ENCODE data around the gene RBFOX2.

DNA sequence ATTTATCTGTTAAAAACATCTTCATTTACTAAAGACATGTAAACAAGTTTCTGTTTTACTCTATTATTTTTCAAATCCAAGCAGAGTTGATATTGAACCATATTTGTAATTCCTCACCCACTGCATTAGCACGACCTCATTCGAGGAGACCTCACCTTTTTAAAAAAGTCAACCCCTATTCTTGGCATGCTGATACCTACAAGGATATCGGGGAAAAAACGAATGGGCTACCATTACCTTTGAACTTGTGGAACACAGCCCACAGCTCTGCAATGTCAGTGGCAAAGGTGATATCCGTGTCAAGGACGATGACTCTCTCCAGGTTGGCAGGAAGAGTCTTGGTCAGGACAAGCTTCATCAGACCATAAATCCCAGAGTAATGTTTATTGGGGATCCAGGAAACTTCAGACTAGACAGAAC, 355.7 kb downstream of the LARGE1 start:
- PRO-cap, result no peak

DNA sequence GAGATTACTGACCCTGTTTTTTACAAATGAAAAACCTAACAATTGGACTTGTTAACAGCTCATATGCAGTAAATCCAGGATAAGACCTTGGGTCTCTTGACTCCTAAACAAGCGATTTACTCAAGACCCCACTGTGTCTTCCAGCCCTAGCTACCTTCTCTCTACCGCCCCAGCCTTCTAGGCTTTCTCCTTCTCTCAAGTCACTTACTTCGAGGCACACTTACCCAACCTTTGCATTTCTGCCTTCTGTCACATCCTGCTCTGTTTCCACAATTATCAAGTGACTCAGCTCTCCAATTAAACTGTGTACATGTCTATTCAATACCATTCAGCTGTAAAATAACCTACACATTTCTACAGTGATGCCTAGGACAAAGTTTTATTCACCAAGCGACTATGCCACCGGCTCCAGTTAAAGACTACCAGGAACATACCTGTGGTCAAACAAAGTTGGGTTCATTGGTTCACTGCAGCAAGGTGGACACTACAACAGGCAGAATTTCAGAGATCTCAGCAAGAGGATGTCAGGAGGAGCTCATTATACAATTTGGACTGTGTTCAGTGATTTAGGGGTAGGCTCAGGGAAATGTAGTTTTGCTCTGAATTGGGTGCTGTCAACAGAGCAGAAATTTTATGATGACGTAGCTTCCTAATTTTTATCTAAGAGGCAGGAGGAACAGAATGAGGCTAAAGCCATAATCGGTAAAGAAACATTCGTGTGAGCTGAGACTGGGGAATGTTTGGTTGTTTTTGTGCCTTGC, 68.9 kb downstream of the LARGE1 start:
- PRO-cap, result no peak

DNA sequence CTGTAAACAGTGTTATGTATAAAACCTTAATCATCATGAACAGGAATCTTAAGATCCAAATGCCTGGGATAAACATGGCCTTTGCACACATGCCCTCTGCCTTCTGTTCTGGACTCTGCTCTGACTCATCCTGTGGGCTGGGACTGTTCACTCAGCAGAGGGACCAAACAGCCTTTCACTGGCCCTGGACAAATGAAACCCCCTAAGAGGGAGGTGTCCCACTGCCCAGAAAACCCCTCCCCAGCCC, 53.1 kb downstream of the LARGE1 start:
- PRO-cap, result no peak

- PRO-cap, result no peak
Observed at GRCh38 chr22:33883460-33884684, 36.4 kb downstream of the LARGE1 start.

DNA sequence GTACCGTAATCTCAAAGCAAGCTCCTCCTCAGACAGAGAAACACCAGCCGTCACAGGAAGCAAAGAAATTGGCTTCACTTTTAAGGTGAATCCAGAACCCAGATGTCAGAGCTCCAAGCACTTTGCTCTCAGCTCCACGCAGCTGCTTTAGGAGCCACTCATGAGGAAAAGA, 11.6 kb downstream of the LARGE1 start:
- PRO-cap, result no peak

- PRO-cap, result no peak
Observed at GRCh38 chr22:33908974-33909188, 11.4 kb downstream of the LARGE1 start.

GRCh38 chr22:33910354-33910956, 9.8 kb downstream of the LARGE1 start:
- PRO-cap, result no peak

- PRO-cap, result bidirectional peak, plus-strand start at chr22:33921248, minus-strand start at chr22:33921017
Observed at GRCh38 chr22:33920960-33921127, 568 bp upstream of the LARGE1 start.

GRCh38 chr22:34775577-34775895, 290.4 kb upstream of the ISX start:
- PRO-cap, result unidirectional peak, minus-strand start at chr22:34775643

- PRO-cap, result bidirectional peak, plus-strand start at chr22:35134929, minus-strand start at chr22:35134705
Observed at GRCh38 chr22:35134613-35135164, 68.7 kb downstream of the ISX start.

DNA sequence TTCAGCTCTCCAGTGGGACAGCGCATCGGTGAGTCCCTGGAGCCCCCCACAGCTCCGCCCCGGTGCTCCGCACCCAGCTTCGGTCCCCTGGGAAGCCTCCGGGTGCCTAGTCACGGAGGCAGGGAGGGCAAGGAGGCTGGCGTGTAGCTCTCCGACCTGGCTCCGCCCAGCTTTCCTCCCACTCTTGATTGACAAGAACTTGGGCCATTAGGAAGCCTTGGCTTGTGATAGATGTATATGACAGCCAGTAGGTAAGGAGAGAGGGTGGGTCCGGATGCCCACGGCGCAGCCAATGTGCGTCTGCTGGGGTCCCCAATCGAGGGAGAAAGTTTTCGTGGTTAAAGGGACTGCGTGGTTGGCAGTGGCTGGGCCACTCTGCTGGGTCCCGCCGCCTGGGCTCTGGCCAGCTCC, 264 bp downstream of the TOM1 start:
- PRO-cap, result bidirectional peak, plus-strand start at position 341 of the sequence, minus-strand start at position 174 of the sequence

- PRO-cap, result no peak
Observed at GRCh38 chr22:35316351-35316838, 16.7 kb downstream of the TOM1 start.

- PRO-cap, result no peak
Observed at GRCh38 chr22:35342151-35342466, 38.8 kb upstream of the HMOX1 start.

DNA sequence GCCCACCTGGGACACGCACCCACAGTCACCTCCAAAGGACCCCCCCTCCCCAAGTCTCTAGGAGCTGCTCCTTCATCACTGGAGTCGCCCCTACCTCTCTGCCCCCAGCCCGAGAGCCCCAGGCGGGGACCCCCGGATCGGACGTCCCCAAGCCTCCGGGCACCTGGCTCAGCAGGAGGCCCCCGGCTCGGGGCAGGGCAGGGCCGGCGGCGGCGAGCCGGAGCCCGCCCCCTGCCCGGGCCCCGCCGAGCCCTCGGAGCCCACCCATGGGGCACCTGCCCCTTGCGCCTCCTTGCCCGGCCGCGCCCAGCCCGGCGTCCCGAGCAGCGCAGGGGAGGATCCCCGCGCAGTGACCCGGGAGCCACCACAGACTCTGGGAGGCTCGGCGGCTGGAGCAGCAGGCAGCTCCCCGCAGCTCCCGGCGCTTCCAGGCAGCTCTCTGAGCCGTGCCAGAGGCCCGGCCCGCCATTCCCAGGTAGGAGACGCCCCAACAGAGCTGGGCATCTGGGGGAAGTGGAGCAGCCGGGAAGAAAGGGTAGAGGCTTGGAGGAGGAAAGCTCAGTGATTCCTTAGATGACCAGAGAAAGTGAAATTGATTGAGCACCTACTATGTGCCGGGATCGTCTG, 508 bp downstream of the RASD2 start:
- PRO-cap, result no peak

DNA sequence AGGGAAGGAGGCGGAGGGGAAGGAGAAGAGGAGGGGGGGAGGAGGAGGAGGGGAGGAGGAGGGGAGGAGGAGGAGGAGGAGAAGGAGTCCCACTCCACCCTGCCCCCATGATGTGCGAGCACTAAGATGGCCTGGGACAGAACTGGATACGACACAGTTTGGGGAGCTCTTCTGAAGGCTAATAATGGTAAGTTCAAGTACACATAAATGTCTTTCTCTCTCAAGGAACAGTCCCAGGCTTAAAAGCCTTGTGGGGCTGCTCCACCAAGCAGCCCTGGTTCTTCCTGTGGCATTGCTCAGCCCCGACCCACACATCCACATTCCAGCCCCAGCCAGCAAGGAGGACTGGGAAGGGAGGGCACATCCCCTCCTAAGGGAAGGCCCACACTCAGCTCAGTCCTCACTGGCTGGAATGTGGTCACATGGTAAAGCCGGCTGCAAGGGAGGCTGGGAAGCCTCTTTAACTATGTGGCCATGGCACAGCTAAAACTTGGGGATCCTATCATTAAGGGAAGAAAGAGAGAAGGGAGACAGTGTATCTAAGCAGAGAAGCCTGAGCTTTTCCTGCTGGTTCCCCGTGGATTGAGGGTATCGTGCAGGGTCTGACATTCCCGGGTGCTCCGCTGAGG, 13.3 kb upstream of the MB start:
- PRO-cap, result no peak

GRCh38 chr22:35638360-35639124, 9.7 kb upstream of the APOL6 start:
- PRO-cap, result bidirectional peak, plus-strand start at chr22:35638719, minus-strand start at chr22:35638552

- PRO-cap, result no peak
Observed at GRCh38 chr22:35766719-35767369, 49.2 kb downstream of the APOL5 start.

DNA sequence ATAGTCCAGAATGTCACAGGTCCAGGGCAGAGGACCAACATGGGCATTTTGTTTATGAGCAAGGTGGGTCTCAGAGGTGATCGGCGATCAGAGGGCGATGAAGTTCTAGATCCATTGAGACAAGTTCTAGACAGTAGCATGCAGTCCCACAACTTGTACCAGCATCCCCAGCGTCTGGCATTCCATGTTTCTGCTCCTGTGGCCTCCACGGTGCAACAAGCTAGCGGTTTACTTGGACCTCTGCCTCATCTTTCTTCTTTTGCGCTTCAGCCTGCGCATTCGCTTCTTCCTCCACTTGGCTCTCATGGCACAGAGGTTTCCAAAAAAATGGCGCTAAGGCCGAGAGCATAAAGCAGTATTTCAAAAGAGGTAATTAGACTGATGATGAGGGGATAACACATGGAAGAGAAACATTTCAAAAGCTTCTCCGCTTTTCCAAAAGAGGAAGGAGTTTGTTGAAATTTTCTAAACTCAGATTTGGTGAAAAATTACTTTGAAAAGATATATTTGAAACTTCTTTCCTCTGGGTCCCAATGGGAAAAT, 120.8 kb downstream of the APOL5 start:
- PRO-cap, result no peak

DNA sequence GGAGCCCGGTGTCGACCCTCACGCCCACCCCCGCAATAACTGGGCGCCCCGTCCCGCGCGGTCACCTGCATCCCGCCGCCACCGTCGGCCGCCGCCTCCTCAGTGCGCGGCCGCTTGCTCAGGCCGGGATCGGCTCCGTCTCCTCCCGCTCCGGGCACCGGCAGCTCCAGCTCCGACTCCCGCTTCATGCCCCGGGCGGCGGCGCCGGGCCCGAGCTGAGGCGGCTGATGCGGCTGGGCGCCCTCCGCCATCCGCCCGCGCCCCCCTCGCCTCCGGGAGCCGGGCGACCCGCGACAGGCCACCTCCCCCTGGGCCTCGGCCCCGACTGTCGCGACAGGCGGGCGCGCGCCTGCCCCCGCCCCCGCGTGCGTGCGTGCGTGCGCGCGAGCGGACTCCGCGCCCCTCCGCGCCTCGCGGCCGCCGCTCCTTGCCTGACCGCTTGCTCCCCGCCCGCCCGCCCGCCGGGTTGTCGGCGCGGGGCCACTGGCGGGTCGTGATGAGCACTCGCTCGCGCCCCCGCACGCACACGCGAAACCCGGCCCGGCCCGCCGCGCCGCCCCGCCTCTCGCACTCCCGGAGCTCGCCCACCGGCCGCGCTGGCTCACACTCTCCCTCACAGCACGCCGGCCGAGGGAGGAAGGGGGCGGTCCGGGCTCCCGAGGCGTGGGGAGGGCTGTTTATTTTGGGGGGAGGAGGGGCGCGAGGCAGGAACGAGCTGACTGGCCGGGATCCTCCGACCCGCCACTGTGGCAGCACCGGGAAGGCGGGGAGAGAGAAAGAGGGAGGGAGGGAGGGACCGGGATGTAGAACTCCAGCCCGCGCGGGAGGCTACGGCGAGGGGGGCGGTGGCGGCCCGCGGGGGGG, at the start of gene RBFOX2:
Gene RBFOX2, minus strand, starts transcription at position 650 of the 864 bp plus-strand sequence.
- PRO-cap, result bidirectional peak, plus-strand start at position 399 of the sequence, minus-strand start at position 327 of the sequence; bidirectional peak, plus-strand start outside the sequence, minus-strand start at position 632 of the sequence

GRCh38 chr22:36077150-36077738, 48.6 kb upstream of the RBFOX2 start:
- PRO-cap, result no peak

Data from jejunum (tissue), 1 donor.